Upper lobe of left lung (tissue), 5 donors: ENCODE results near the genes CNOT4 and MTPN.

DNA sequence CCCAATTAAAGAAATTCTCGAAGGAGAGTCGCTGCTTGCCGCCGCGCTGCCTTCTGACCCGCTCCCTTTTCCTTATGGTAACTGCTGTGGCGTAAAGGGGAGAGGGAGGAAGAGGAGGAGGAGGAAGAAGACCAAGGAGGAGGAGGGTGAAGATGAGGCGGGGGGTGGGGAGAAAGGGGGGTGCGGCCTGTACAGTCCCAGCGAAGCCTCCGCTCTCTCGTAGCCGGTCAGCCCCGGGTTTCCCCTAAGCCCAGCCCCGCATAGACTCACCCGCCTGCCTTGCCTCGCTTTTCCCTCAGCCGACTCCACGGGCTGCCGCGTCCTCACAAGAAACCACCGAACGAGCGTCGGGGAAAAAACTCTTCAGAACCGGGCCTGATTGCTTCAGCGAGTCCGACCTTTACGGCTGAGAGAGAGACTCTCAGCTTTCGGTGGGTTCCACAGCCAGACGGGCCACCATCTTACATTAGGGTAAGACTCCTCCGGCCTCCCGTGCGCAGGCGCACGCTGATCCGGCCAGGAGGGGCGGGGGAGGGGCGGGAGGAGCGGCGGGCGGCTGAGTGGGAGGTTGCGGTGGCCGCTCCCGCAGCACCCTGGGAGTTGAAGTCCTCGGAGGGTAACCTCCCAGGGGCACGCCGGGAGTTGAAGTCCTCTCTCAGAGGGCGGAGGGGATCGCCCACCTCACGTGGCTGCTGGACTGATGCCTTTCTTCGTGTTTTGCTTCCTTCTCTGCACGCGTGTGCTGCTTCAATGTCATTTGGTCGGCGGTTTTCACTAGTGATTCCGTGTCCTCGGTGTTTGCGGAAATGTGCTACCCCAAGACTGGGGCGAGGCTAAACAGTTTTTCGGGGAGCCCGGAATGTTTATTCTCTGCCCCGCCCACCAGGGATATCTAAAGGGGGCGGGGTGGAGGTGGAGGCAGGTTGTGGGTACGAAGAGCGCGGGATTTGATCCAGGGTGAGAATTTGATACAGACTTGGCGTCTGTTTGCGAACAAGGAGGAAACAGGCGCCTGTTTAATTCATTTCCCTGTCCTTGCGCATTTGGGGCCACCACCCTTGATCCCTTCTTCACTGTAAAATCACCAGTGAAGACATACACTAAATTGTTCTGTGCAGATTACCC lies at the start of gene CNOT4:
CNOT4 (minus strand) TSS at position 484 of the 1,125 bp plus-strand sequence.
- PRO-cap, 2 experiments = peak in 2 of 2 experiments; most common plus-strand start position 192 of the sequence (in 1); most common minus-strand start position 463 of the sequence (in 2)
- RAMPAGE, long total RNA, 4 experiments = start-site peak on the minus strand in 4 of 4 experiments, centred at positions 468 to 491 of the sequence, 80 to 332 reads per replicate

DNA sequence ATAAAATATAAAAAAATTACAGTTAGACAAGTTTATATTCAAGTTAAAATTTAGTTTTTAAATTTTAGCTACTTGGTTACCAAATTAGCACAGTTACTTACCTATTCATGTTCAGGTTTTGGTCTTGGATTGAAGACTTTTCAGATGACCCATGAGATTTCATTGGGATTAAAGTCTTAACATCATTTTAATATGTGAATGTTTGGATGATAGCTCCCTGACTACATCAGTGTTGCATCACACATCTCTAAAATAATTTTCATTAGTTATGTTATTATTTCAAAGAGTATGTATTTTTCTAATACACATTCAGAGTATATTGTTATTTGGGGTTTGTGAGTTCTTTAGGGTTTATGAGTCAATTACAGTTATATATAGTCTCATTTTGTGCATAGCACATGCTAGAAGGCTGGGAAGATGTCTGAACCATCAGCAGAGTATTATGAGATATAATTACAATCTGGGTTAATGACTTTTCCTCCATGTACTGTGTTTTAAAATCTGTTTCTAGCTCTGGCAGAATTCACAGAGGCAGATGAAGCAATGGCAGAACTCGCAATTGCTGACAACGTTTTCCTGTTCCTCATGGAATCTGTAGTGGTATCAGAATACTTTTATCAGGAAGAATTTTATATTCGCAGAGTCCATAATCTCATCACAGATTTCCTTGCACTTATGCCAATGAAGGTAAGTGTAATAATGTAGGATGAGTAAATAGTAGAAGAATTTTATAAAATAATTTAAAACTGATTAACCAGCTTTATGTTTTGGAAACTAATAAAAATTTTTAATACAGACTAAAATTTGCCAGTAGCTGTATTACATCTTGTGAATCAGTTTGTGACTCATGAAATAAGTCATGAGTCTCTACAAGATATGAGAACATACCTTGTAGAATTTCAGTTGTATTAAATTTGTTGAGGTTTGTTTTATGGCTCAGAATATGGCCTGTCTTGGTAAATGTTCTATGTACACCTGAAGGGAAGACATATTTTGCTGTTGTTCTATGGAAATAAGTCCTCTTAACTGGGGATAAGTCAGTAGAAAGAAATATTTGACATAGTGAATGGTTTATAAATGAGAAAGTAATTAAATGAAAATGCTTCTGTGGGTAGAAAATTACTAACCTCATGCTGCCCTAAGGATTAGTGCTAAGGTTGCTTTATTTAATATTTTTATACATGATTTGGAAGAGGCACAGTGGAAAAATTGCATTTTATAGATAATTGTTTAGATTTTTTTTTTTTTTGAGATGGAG lies 27.0 kb downstream of the NUP205 start:
- PRO-cap, 2 experiments = no peak in any of the 2 experiments
- RAMPAGE, long total RNA, 4 experiments = no peak in any of the 4 experiments

DNA sequence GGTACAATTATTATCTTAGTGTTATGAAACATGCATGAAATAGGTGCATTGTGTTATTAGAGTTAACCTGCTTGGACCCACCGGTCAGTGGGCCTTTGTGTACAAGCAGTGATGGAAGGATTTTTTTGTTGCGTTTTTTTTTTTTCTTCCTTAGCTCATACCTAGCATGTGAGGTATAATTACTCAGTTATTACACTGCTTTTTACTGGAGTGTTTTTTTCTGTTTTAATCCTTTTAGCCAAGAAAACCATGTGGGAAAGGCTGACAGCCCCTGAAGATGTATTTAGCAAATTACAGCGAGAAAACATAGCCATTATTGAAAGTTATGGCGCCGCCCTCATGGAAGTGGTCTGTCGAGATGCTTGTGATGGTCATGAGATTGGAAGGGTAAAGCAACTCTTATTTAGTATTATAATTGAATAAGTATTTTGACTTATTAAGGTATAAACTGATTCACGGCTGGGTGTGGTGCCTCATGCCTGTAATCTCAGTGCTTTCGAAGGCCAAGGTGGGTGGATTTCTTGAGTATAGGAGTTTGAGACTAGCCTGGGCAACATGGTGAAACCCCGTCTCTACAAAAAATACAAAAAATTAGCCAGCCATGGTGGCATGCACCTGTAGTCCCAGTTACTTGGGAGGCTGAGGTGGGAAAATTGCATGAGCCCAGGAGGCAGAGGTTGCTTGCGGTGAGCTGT lies 39.6 kb upstream of the STMP1 start:
- PRO-cap, 2 experiments = no peak in any of the 2 experiments
- RAMPAGE, long total RNA, 4 experiments = no peak in any of the 4 experiments

- PRO-cap, 2 experiments = no peak in any of the 2 experiments
- RAMPAGE, long total RNA, 4 experiments = no peak in any of the 4 experiments
These were observed 21.5 kb downstream of the SLC13A4 start for GRCh38 chr7:135706099-135707241.

GRCh38 chr7:135811583-135811947 lies 63.0 kb upstream of the FAM180A start:
- PRO-cap, 2 experiments = no peak in any of the 2 experiments
- RAMPAGE, long total RNA, 4 experiments = no peak in any of the 4 experiments

DNA sequence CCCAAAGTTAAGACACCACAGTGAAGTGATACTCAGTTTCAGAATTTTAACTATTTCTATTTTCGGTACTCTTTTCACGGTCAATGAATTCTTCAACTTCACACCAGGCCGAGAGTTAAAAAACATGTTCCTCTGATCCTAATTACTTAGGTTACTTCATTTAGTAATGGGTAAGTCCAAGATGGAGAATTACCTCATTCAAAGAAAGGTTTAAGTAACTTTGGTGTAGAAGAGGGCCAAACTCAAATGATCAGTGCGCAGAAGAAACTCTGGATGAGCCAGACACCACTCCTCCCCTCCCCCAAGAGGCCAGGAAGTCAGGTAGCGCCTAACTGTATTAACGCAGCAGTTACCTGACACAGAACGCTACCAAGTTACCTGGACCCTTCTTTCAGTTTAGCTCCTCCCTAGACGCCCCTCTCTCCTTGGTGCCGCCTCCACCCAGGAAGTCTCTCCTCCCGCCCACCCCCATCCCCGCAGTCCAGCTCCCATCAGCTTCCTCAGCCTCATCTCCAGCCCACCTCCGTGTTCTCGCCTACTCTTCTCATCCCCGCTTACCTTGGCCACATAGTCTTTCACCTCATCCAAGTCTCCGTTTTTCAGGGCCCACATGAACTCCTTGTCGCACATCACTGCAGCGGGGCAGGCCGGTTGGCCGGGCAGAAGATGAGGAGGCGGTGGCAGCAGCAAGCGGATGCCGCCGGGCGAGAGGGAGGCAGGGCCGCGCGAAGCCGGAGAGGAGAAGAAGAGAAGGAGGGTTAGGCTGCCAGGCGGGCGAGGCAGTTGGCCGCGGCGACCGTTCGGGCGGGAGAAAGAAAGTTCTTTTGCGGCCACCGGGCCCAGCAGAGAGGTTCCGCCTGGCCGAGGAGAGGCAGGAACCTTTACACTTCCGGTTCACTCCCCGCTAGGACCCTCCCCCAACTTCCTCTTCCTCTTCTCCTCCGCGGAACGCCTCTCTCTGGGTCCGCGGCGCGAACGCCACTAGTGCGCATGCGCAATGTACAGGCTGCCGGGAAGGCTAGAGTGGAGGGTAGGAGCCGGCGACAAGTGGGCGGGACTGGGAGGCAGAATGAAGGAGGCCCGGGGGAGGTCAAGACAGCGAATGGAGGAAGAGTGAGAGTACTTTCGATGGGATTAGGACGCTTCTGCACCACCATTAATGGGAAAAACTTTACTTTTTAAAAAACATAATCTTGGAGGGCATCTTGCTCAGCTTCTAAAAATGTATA lies at the start of gene MTPN:
MTPN (minus strand) TSS at position 889 of the 1,229 bp plus-strand sequence.
- PRO-cap, 2 experiments = peak in 2 of 2 experiments; most common plus-strand start position 1,004 of the sequence (in 2); most common minus-strand start position 844 of the sequence (in 1)
- RAMPAGE, long total RNA, 4 experiments = start-site peak on the minus strand in 4 of 4 experiments, centred at positions 846 to 867 of the sequence, 69 to 469 reads per replicate

DNA sequence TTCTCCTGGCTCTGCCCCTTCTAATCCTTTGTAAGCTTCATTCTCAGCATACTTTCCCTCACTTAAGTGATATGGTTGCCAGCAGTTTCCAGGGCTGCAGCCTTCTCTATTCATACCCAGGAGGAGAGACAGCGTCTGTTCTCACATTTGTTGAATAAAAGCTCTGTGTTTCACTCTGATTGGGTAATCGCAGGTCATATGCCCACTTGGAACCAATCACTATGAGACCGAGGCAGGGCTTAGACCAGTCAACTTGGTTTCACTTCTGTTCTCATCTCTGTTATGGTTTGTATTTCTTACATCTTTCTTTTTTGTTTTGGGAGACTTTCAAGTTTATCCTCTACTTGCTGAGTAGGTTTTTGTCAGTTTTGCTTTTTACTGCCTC lies 109.6 kb upstream of the MTPN start:
- PRO-cap, 2 experiments = peak in 2 of 2 experiments; most common plus-strand start position 224 of the sequence (in 2); most common minus-strand start position 130 of the sequence (in 2)
- RAMPAGE, long total RNA, 4 experiments = no peak in any of the 4 experiments

GRCh38 chr7:136830992-136831867 lies 37.2 kb upstream of the CHRM2 start:
- PRO-cap, 2 experiments = no peak in any of the 2 experiments
- RAMPAGE, long total RNA, 4 experiments = no peak in any of the 4 experiments

- PRO-cap, 2 experiments = no peak in any of the 2 experiments
- RAMPAGE, long total RNA, 4 experiments = no peak in any of the 4 experiments
These were observed 75.2 kb downstream of the PTN start for GRCh38 chr7:137268278-137268851.

GRCh38 chr7:137591193-137591881 lies 247.8 kb upstream of the PTN start:
- PRO-cap, 2 experiments = no peak in any of the 2 experiments
- RAMPAGE, long total RNA, 4 experiments = no peak in any of the 4 experiments

GRCh38 chr7:137975842-137976266 lies 26.0 kb downstream of the CREB3L2 start:
- PRO-cap, 2 experiments = no peak in any of the 2 experiments
- RAMPAGE, long total RNA, 4 experiments = no peak in any of the 4 experiments

- PRO-cap, 2 experiments = no peak in any of the 2 experiments
- RAMPAGE, long total RNA, 4 experiments = no peak in any of the 4 experiments
These were observed 16.5 kb downstream of the CREB3L2 start for GRCh38 chr7:137985213-137985922.

DNA sequence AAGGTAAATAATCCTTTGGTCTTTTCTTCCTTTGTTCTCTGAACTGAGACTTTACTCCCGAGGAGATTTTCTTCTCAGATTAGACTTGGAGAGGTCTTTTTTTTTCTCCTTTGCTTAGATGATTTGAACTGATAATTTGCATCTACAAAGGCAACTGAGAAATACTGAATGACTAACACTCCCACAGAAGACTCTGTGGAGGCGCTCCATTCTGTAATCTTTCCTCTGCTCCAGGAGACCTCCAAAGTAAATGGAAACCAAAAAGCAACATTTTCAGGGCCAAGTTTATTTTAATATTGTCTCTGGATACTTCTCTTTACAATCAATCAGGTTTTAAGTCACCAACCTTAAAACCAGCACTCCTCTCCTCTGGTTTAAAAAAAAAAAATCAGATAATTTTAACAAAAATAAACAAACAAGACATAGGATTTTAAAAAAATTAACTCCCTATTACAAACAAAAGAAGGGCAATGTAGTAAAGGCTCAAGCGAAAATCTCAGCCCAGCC lies 93.4 kb downstream of the AKR1D1 start:
- PRO-cap, 2 experiments = no peak in any of the 2 experiments
- RAMPAGE, long total RNA, 4 experiments = no peak in any of the 4 experiments

- PRO-cap, 2 experiments = no peak in any of the 2 experiments
- RAMPAGE, long total RNA, 4 experiments = start-site peak on the plus strand in 1 of 4 experiments, at chr7:138520437-138520759 at its widest, 7 reads per replicate
These were observed 60.4 kb downstream of the TRIM24 start for GRCh38 chr7:138520308-138521051.

DNA sequence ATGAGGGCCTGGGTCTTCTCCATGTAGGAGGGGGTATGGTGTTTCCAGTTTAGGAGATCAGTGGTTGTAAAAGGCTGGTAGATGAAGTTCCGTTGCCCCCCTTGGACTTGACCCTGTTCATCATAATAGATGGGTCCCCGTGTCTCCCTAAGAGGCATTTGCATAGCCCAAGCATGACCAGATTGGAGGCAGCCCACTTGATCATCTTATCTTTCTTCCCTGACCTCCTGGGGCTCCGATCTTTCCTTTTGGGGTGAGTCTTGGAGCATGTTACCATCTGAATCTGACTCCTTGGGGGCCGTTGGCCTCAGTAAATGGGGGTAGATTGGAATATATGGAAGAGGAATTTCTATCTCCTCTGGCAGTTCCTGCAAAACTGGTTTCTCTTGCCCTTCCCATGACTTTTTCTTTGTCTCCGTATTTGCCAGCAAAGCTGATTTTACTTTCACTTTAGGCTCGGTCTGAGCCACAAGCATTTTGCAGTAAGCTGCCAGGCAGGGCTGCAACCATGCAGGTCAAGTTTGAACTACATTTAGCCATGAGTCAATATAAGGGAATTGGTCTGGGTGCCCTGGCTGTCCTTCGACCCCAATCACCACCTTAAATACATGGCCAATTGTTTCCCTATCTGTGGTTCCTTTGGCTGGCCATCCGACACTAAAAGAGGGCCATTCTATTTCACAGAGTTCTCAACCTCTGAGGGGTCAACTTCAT lies 104.2 kb downstream of the TRIM24 start:
- PRO-cap, 2 experiments = no peak in any of the 2 experiments
- RAMPAGE, long total RNA, 4 experiments = no peak in any of the 4 experiments

- PRO-cap, 2 experiments = no peak in any of the 2 experiments
- RAMPAGE, long total RNA, 4 experiments = no peak in any of the 4 experiments
These were observed 1.5 kb downstream of the KIAA1549 start for GRCh38 chr7:138979438-138980435.

- PRO-cap, 2 experiments = no peak in any of the 2 experiments
- RAMPAGE, long total RNA, 4 experiments = no peak in any of the 4 experiments
These were observed 18.3 kb upstream of the ZC3HAV1L start for GRCh38 chr7:139054107-139054588.

DNA sequence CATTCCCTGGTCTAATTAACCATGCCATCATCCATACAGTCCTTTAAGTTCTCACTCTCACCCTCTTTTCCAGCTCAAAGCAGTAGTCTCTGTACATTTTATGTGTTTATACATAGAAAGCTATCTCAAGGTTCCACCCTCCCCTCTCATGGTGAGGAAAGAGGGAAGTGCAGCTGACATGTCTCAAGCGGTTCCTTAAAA lies 36.8 kb downstream of the ZC3HAV1 start:
- PRO-cap, 2 experiments = no peak in any of the 2 experiments
- RAMPAGE, long total RNA, 4 experiments = no peak in any of the 4 experiments

DNA sequence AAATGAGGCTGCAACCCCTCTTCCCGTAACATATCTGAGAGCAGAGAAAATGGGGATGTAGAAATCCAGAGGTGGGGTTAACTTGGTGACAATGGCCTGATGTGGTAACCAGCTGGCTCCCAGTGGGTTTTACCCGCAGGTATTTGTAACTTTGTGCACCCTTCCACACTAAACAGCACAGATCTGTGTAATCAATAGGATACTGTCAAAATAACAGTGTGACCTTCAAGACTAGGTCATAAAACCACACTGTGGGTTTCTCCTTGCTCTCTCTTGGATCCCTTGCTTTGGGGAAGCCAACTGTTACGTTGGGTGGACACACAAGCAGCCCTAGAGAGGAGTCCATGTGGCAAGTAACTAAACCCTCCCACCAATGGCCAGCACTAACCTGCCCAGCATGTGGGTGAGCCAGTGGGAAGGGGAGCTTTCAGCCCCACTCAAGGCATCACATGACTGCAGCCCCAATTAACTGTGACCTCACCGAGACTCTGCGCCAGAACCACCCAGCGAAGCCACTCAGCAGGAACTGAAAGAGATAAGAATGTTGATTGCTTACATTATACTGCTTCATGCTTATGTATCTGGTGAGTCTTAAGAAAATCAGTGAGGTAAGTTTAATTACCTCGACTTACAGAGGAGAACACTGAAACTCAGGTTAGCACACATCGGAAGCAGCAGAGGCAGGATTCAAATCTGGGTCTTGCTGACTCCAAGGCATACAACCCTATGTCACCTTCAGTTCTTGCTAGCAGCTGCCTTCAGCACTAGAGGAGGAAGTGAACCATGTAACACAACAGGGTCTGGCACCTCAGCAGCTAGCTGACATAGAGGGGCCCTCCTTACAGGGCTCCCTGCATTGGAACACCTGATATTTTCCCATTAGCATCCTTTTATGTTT lies 9.4 kb upstream of the ZC3HAV1 start:
- PRO-cap, 2 experiments = no peak in any of the 2 experiments
- RAMPAGE, long total RNA, 4 experiments = no peak in any of the 4 experiments

DNA sequence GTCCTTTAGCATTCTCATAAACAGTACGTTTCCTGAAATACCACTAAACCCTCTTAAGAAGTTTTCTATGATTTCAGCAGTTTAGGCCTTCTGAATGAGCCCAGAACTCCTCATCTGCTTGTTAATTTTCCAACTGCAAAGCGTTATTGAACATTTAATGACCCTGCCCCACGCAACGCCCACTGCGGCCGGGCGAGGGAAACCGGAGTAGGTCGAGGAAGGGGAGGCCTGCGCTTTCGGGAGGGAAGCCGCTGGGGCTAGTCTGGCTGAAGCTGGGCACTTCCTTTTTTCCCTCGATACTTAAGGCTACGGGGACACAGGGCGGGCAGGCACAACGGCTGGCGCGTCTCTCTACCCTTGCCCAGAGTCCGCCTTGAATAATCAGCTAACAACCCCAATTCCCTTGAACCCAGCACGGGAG lies 509 bp upstream of the UBN2 start:
- PRO-cap, 2 experiments = no peak in any of the 2 experiments
- RAMPAGE, long total RNA, 4 experiments = no peak in any of the 4 experiments